Gastrocnemius medialis (tissue), 3 donors: ENCODE results near the gene IKZF5.

GRCh38 chr10:122878748-122879470 lies 472 bp downstream of the FAM24B start:
- PRO-cap = no peak
- RAMPAGE, long total RNA, 3 experiments = no peak in any of the 3 experiments

DNA sequence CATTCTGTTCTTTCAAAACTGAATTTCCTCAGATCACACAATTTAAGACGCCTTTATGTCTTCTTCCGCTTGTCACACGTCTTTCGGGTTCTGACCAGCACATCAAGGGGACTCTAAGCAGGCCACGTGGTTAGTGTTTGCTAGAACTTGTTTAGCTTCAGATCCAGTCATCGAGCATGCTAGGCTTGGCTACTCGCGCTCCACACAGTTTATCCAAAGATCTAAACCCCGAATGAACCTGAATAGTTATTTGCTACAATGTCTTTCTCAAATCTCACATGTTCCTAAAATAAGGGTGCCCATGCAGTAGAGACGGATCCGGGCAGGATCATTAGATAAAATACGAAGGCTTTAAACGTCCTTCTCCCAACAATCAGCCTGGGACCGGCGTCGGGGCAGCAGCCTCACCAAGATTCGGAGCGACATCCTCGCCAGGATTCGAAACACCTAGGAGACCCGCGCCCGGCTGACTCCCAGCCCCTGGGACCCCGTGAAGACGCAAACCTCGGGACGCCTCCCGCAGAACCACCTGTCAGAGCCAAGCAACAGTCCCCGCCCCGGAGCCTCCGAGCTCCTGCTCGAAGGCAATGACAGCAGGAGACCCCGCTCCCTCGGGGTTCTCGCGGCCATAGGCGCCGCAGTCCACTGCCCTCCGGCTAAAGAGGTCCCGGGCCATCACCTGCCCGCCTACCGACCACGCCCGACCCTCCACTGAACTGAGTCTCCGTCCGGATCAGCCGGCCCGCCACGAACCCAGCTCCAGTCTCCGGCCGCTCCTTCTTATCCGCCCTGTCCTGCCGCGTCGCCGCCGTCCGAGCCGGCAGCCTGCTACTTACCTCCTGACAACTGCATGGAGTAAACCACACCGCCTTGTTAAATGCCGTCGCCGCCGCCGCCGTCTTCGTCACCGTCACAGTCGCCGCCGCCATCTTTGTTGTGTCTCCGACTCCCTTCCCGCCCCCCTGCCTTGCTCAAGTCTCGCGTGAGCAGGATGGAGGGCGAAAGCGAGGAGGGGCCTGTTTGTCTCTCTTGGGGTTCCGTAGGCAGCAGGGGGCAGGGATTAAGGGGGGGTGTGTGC lies at the start of gene IKZF5:
IKZF5 (minus strand) TSS at position 938 of the 1,078 bp plus-strand sequence.
- PRO-cap = unidirectional peak, plus-strand start at position 166 of the sequence; unidirectional peak, plus-strand start at position 562 of the sequence; bidirectional peak, plus-strand start outside the sequence, minus-strand start at position 964 of the sequence
- RAMPAGE, long total RNA, 3 experiments = start-site peak on the minus strand in 3 of 3 experiments, centred at positions 909 to 952 of the sequence, 26 to 30 reads per replicate

GRCh38 chr10:124008685-124009201 lies 84.7 kb downstream of the CHST15 start:
- PRO-cap = no peak
- RAMPAGE, long total RNA, 3 experiments = no peak in any of the 3 experiments

GRCh38 chr10:124040287-124040854 lies 53.0 kb downstream of the CHST15 start:
- PRO-cap = no peak
- RAMPAGE, long total RNA, 3 experiments = no peak in any of the 3 experiments

DNA sequence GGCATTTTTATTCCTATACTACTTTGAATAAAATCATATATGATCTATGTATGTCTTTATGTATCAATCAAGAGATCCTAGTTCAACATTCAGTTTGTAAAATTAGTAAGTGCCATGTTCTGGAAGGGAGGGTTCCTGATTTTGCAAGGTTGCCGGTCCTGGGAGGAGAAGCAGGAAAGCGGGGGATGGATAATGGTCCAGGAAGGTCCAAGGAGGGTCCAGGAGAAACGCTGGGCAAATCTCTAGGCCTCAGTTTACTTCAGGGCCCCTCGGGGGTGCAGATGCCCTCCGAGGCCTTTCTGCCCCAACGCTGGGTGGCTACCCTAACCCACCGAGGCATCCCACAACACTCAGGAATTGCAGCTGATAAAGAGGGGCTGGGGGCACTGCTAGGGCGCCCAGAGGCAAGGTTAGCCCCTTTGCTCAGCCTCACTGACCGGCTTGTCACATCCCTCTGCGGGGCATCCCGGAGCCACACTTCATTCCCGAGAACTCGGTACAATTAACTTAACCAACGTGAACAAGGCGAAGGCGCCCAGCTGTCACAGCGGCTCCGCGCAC lies 2.1 kb downstream of the CHST15 start:
- PRO-cap = no peak
- RAMPAGE, long total RNA, 3 experiments = no peak in any of the 3 experiments

GRCh38 chr10:124119699-124120361 lies 26.4 kb upstream of the CHST15 start:
- PRO-cap = no peak
- RAMPAGE, long total RNA, 3 experiments = no peak in any of the 3 experiments

DNA sequence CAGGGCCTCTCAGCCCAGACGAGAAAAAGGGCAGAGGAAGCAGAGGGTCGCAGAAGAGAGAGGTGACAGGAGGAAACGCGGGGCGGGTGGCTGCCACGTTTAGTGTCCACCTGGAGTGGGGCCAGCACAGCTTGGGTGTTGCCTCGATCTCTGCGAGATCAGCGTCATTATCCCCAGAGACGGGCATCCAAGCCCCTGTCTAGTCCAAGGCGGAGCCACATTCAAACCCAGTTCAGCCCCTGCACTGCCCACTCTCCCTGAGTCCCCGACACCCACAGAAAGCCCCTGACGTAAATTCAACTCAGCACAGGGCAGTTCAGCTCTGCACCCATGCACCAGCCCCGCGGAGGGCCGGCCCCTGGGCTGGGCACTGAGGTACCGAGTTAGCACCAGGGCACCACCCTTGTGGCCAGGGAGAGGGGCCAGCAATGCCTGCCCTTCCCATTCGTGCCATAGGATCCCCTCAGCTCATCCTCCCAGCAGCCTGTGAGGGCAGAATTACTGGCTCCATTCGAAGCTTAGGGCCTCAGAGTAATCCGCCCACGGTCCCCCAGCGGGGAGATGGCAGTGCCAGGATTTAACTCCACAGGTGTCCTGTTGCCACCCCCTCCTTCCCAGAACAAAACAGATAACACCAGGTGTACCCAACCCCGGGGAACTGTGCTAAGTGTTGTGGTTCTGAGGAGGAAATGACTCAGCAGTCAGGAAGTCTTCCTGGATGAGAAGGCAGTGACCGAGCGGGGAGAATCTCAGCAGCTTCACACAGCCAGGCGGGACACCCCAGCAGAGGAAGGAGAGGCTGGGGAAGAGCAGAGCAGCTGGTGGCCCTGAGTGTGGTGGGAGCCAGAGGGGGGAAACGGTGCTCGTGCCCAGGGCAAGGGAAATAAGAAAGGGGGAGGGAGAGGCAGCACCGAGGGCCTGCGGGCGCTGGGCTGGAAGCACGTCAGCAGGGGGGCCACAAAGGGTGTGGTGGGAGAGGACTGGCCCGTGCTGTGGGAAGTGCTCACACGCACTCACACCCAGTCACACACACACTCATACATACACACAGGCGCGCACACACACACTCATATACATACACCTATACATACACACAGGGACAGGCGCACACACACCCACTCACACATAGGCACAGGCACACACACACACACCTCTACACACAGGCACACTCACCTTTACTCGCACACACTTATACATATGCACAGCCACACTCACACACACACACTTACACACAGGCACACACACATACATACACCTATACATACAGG lies 59.6 kb upstream of the CHST15 start:
- PRO-cap = no peak
- RAMPAGE, long total RNA, 3 experiments = no peak in any of the 3 experiments

GRCh38 chr10:124155666-124156339 lies 62.4 kb upstream of the CHST15 start:
- PRO-cap = no peak
- RAMPAGE, long total RNA, 3 experiments = no peak in any of the 3 experiments

- PRO-cap = no peak
- RAMPAGE, long total RNA, 3 experiments = no peak in any of the 3 experiments
Measured at GRCh38 chr10:124493960-124494574, 32.4 kb downstream of the LHPP start.

DNA sequence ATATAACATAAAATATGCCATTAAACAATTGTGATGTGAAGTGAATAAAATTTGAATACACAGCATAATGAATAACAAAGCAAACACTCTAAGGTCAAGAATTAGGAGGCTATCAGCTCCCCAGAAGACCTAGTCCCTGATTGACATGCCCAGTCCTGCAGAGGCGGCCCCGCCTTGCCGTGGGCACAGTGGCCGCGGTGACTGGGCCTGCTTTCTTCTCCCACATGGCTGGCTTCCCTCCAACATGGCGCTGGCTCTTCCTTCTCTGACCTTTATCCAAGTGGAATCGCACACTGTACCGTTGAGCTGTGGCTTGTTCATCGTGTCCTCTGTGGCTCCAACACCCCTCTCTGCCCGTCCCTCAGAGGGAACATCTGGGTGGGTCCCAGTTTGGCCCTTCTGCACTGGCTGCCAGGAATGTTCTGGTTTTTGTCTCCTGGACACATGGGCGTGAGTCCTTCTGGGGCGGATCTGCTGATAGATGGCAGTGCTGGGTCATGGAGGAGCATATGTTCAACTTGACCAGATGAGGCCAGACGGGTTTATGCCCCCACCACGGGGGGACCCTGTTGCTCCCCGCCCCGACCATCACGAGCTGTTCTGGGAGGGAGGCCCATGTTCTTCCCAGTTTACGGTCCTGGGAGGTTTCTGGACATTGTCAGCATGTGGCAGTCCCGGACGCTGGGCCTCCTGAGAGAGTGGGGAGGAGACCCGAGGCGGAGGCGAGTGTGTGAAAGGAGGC lies 63.4 kb downstream of the LHPP start:
- PRO-cap = no peak
- RAMPAGE, long total RNA, 3 experiments = no peak in any of the 3 experiments

GRCh38 chr10:124565469-124566365 lies 104.1 kb downstream of the LHPP start:
- PRO-cap = no peak
- RAMPAGE, long total RNA, 3 experiments = no peak in any of the 3 experiments

DNA sequence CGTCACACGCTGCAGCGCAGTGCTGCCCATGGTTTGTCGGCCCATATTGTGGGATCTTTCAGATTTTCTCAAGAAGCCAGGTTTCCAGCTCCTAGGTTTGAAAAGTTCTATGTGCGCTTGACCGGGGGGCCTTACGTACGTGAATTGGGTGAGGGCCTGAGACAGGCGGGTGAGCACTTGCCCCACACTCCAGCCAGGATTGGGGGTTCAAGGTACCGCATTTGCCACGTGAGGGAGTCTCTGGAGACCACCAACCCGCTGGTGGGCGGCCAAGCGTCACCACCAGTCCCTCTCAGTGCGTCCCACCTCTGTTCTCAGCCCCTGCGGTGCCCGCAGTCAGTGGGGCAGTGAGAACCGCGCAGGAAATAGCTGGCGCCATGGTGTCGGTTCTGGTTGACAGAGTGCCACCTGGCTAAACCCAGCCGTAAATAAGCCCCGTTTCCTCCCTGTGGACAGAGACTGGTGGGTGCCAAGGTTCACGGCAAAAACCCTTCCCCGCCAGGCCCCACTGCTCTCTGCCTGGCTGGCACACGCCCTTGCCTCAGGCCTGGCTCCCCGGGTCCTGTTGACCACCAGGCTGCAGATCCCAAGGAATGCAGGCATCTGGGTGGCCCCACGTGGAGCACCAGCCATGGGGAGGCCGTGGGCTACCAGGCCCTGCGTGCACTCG lies 139.8 kb downstream of the LHPP start:
- PRO-cap = no peak
- RAMPAGE, long total RNA, 3 experiments = no peak in any of the 3 experiments

DNA sequence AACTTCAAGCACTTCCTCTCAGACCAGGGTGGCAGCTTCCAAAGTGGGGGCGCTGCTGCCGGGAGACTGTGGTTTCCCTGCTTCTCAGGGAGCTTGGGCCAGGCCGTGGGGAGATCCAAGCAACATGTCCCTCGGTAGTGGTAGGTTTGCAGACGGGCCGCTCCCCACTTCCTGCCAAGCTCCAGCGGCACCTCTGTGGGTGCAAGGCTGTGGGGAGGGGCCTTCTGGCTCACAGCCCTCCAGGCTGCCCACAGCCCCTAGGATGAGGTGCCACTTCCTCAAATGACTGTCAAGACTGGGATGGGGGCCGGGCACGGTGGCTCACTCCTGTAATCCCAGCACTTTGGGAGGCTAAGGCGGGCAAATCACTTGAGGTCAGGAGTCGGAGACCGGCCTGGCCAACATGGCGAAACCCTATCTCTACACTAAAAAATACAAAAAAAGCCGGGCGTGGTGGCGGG lies 132.3 kb downstream of the FAM53B start:
- PRO-cap = no peak
- RAMPAGE, long total RNA, 3 experiments = no peak in any of the 3 experiments

GRCh38 chr10:124629365-124630053 lies 114.7 kb downstream of the FAM53B start:
- PRO-cap = no peak
- RAMPAGE, long total RNA, 3 experiments = no peak in any of the 3 experiments

DNA sequence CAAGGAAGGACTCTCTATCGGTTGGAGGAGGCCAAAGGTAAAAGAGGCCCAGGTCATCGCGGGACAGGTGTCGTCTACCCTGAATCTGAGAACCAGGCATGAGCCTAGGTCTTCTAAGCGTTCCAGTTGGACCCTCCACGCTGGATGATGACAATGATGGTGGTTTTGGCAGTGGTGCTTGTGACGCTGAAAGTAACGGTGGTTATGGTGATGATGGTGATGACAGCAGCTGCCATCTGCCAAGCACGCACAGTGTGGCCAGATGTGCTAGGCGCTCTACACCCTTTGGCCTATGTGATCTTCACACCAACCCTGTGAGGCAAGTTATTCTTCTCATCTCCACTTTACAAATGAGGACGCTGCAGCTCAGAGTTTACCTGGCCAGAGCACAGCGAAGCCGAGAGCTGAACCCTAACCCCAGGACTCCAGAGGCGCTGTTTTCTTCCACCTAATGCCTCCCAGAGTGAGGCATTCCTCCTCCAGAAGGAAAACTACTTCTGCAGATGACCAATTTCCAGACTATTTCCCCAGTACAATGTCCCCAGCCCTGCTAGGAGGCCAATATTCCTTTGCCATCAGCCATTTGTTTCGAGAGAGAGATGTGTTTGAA lies 93.8 kb downstream of the FAM53B start:
- PRO-cap = no peak
- RAMPAGE, long total RNA, 3 experiments = no peak in any of the 3 experiments

DNA sequence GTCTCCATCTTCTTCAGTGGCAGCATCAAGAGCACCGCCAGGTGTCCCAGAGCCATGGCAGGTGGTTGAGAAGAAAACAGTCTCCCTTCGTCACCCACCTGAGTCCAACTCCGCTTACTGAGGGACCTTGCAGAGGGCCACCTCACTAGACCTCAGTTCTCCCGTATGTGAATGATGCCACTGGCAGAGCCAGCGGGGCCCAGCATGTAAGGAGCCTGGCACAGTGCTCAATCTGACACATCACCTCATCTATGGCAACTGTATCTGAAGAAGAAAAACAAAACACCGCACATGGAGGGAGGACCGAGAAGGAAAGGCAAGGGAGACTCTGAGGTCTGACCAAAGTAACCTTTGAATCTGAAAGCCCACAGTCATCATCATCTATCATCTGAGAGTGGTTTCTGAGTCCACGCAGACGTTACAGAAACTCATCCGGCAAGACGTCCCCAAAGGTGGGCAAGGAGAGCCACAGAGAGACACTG lies 49.3 kb downstream of the FAM53B start:
- PRO-cap = no peak
- RAMPAGE, long total RNA, 3 experiments = no peak in any of the 3 experiments

DNA sequence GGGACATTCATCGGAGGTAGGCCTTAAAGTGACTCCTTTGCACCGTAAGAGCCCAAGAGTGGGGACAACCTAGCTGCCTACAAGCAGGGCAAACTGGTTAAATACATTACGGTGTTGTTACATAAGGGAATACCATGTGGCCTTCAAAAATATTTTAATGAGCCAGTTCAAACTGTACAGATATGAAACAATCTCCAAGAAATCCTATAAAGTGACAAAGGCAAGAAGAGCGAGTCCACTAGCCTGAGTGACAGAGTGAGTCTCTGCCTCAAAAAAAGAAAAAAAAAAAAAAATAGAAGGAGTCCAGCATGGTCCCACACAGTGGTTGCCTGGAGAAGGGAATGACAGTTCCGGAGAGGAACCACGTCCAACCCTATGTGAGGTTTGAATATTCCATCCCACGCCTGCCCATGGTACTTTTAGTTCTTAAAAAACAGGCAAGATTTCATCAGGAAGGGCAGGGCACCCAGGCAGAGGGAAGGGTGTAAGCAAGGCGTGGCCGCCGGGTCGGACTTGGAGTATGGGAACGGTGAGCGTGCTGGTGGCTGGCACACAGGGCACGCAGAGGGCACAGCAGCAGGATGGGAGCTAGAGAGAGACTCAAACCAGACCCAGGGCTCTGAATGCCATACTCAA lies 34.5 kb downstream of the FAM53B start:
- PRO-cap = bidirectional peak, plus-strand start at position 548 of the sequence, minus-strand start at position 379 of the sequence
- RAMPAGE, long total RNA, 3 experiments = no peak in any of the 3 experiments

- PRO-cap = unidirectional peak, plus-strand start at chr10:124741520; unidirectional peak, plus-strand start at chr10:124741621
- RAMPAGE, long total RNA, 3 experiments = no peak in any of the 3 experiments
Measured at GRCh38 chr10:124741253-124741802, 2.9 kb downstream of the FAM53B start.

GRCh38 chr10:124743029-124743149 lies 1.3 kb downstream of the FAM53B start:
- PRO-cap = no peak
- RAMPAGE, long total RNA, 3 experiments = no peak in any of the 3 experiments

DNA sequence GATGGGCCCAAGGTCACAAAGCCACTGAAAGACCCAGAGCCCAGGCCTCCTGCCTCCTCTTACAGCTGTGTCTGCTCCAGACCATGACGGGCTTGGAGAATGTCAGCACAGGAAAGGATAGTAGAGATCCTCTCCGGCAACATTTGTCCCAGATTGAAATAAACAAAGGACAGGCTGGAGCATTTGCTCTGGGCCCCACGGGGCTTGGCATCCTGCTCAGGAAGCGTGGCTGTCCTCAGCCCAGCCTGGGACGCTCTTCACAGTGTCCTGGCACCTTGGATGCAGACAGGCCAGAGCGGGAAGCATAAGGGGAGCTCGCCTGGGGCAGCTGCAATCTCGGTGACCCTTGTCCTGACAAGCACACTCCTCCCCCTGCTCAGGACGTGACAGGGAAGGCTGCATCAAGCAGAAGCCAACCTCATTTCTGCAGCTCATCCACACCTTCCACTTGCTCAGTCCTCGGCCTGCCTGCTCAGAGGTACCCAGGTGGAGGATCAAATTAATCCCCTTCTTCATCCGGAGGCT lies 47.4 kb downstream of the ABRAXAS2 start:
- PRO-cap = no peak
- RAMPAGE, long total RNA, 3 experiments = no peak in any of the 3 experiments